ENCODE results near the genes TRPC6 and CASP5.

GRCh38 chr11:96213429-96214352, 129.3 kb downstream of the MAML2 start:
- RRBS = no CpG with 5 or more reads among the region's 6 CpGs

GRCh38 chr11:96223929-96225135, 118.7 kb downstream of the MAML2 start:
- RRBS = no CpG with 5 or more reads among the region's 1 CpG

- RRBS = no CpG with 5 or more reads among the region's 1 CpG
These were observed 113.4 kb downstream of the MAML2 start for GRCh38 chr11:96229591-96230022.

DNA sequence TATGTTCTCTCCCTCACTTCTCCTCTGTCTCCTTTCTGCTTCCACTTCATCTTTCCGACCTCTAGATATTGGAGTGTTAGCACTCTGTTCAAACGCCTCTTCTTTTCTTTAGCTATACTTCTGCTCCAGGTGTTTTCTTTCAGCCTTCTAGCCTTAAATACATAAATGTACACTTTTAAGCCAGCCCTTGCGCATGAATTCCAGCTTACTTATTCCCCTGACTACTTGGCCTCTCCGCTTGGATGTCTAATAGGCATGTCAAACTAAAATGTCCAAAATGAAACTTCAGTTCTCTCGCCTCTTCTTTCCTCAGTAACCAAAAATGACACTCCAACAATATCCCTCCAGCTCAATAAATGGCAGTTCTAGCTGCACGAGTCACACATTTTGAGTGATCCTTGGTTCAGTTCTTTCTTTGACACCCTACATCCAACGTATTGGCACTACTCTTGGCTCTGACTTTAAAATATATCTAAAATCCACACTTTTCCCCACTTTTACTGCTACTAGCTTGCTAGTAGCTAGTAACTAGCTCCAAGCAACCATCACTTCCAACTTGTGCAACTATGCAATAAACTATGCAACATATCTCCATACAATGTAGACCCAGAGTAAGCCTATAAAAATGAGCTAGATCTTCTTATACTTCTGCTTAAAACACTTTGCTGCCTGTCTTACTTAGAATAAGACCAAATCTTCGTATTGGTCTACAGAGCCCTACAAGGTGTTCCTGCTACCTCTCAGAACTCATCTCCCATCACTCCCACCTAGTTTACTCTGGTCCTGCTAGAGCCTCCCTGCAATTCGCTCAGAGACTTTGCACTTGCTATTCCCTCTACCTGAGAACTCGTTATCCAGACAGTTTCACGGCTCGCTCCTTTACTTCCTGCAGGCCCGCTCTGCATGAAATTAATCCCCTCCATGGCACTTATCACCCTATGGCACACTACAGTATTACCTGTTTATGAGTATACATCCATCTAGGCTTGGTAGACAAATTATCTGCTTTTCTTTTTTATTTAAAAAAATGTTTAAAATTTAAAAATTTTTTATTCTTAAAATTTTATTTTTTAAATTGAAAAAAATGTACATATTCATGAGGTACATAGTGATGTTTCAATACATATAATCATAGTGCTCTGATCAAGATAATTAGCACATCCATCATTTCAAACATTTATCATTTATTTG, 93.4 kb downstream of the MAML2 start:
- RRBS = no CpG with 5 or more reads among the region's 13 CpGs

DNA sequence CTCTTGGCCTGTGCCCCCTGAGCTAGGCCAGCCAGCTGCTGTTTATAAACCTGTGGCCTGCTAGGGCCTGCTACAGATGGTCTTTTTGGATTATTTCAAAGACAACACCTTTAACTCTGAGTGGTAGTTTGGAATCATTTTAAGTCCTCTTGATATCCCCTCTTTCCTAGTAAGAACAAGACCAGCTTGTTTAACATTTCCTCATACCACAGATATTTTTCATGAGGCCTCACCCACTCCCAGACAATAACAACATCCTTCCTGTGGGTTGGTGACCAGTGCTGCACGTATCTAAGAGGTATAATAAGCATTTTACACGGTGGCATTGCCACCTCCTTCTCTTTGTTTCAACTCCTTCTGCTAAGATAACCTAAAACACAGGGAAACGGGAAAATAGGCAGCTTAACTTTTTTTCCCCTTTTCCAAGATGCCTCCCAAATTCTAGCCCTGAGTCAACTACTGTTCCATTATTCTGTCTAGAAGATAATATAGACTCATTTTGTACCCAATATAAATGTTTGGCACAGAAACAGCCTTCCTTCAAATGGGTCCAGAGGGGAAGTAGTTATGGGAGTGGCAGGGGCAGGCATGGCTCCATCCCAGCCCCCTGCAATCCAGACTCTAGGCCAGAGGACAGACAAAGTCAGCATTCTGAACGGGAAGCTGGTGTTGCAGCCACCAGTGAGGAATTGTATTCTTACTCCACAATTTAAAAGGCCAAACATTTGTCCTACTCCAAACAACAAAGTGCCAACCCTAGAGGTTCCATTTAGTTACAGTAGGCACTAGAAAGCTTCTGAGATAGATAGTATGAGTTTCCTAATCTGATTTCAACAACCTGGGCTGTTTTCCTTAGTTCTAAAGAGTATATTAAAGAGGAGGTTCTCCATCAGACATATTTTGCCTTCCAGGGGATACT, 28.5 kb downstream of the MAML2 start:
- RRBS = no CpG with 5 or more reads among the region's 4 CpGs

DNA sequence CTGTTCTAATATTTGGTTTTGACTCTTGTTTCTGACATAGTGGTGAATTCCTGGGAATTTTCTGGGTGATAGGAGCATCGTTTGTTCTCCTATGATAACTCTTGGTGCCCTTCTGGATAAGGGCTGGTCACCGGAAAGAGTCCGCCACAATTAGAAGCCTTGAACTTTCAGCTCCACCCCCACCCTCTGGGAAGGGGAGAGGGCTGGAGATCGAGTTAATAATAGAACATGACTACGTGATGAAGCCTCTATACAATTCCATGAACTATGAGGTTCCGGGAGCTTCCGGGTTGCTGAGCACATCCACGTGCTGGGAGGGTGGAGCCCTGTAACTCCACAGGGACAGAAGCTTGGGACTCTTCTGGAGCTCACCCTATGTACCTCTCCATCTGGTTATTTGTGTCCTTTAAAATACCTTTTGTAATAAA, 40.3 kb downstream of the ARHGAP42 start:
- RRBS = no CpG with 5 or more reads among the region's 8 CpGs

DNA sequence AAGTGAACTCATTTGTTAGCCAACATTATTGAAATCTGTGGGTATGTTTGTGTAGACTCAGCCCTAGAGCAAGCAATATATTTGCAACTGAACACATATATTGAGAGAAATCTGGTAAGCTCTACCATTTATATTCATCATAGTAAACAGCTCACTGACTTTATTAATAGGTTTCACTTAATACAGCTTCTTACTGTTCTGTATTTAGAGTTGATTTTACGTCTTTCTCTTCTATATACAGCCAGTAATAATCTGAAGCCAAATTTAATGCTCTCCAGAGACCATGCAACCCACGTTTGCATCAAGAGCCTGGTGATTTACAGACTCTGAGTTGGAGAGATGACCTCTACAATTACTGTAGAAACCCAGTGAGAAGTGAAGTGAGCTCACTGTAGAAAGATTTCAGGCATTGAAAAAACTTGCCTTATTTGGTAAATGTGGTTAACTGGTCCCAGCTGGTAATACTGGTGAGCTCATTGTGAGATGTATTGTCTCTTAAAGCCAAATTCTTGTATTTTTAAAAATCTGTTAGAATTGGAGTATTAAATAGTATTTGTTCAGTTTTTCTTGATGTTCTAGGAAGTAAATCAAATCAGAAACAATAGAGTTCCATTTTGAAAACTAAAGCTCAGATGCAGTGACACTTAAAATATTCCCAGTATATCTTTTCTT, 189.7 kb downstream of the ARHGAP42 start:
- RRBS = no CpG with 5 or more reads among the region's 2 CpGs

DNA sequence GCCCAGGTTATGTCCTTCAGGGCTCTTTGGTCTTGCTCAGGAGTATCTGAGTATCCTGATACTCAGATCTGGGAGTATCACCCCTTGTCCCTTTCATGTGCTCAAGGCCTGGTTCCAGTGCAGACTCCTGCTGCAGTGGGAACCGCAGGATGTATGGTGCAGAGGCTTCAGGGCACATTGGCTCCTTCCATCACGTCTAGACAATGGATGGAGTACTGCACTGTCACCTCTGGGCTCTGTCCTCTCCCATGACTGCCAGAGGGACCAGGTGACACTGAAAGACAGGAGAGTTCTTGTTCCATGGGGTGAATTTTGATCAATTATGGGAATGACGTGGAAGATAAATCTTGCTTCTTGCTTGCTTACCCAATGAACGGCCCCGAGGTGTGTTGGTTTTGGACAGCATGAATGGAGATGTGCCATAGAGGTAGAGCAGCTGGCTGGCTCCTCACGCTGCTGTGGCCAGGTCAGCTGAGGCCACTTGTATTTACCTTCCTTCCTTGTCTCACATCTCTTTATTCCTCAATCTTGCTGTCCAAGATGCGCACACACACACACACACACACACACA, 215.6 kb downstream of the ARHGAP42 start:
- RRBS = no CpG with 5 or more reads among the region's 7 CpGs

- RRBS = no CpG with 5 or more reads among the region's 2 CpGs
These were observed 153.6 kb downstream of the TRPC6 start for GRCh38 chr11:101430082-101430787.

- RRBS = no CpG with 5 or more reads among the region's 16 CpGs
These were observed 16.9 kb downstream of the TRPC6 start for GRCh38 chr11:101566662-101567644.

GRCh38 chr11:101583697-101584376, at the start of gene TRPC6:
Gene TRPC6 (minus strand): TSS chr11:101584007.
- RRBS = under 1% methylated on average over 6 of the region's 26 CpGs

DNA sequence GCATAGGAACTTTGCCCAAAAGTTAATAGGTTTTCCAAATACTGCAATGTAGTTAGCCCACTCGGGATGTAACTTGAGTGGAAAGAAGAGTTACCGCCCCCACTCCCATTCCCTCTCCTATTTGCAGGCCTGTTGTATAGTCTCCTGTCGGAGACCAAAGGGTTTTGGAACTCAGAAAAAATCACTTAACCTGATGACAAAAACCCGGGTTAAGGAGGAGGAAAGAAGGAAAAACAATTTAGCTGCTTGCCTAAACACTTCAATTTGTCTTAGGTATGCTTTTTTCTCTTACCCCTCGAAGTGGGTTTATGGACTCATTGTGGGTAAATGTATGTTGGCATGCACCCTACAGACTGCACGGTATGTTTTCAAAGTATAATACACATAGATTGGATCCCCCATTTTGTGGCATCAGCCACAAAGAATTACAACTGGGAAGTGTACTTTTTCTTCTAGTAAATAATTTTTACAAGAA, 2.3 kb downstream of the YAP1 start:
- RRBS = no CpG with 5 or more reads among the region's 6 CpGs

DNA sequence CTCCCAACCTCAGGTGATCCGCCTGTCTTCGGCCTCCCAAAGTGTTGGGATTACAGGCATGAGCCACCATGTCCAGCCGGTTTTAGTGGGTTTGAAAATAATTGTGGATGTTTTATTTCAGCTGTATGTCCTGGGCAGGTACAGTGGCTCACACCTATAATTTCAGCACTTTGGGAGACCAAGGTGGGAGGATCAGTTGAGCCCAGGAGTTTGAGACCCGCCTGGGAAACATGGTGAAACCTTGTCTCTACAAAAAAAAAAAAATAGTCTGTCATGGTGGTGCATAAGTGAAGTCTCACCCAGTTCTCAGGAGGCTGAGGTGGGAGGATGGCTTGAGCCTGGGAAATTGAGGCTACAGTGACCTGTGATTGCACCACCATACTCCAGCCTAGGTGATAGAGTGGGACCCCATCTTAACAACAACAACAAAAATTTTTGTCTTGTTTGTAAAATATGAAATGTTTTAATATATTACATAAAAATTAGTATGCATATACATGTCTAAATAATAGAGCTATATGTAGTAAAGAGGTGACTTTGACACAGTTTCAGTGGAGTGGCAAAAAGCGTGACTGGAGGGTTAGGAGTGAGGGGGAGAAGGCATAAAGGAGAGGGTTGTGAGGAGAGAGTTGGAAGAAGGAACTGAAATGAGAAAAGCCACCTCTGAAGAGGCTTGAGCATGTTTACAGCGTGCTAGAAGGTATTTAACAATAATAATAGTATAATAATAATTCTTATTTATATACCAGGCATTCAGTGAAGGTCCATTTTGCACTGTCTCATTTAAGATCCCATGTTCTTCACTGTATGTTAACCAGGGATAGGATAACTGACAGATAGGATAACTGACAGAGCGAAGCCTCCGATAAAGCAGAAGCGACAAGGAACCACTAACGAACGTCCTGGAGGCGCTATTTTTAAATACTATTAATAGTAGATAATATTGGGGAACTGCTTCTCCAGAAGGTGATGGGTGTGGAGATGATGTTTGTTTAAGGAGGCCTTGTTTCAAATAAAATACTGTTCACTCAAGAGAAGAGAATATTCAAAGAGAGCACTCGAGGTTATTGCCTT, 55.0 kb downstream of the YAP1 start:
- RRBS = no CpG with 5 or more reads among the region's 13 CpGs

DNA sequence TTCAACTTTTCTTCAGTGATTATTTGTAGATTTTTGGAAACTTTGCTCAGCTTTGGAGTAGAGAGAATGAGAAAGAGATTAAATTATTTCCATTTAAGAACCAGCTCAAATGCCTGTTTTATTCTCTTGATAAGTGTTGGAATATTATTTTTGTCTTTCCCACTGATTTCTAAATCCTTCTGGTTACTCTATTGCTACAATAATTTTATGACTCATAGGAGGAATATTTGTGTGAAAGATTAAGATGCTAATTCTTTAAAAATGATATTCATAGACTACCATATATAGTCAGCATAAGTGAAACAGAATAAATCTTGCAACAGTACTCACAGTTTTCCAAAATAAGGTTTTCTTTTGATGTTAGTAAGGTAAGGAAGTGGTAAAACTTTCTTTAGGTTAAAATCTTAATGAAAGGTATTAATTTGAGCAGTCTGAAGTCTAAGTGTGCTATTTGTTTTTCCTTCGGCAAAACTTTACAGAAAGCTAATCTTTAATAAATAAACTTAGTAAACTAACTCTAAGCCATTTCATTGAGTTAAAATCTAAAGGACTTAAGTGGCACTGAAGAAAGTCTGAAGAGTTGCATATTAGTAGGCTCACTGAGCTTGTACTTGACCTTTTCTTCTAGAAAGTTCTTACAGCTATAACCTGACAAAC, 61.0 kb downstream of the YAP1 start:
- RRBS = no CpG with 5 or more reads among the region's 1 CpG

DNA sequence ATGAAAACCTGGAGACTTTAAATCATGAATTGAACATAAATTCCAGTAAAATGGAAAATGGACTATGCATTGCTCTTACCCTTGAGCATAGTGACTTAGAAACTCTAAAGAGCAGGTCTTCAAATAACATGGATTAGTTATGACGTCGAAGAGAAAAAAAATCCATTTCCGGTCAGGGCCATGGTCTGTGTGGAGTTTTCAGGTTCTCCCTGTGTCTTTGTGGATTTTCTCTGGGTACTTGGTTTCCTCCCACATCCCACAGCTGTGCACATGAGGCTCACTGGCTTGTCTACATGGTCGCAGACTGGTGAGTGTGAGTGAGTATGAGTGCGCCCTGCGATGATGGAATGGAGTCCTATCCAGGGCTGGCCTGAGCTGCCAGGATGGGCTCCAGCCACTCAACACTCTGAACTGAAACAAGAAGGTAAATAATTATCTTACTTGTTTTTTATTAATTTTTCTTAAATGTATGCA, 10.9 kb downstream of the MMP3 start:
- RRBS = no CpG with 5 or more reads among the region's 6 CpGs

DNA sequence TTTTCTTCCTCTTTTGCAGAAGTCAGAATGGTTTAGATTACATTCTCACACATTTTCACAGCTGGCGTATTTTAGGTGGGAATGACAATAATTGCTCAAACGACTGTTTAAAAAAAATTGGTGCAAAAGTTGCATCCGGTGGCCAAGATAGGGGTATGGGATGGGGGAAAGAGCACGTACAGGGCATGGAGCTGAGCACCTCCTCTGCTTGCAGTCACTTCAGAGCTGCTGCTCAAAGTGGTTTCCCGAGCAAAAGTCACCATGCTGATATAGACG, 35.3 kb downstream of the MMP13 start:
- RRBS = no CpG with 5 or more reads among the region's 6 CpGs

- RRBS = no CpG with 5 or more reads among the region's 1 CpG
These were observed 250.0 kb upstream of the PDGFD start for GRCh38 chr11:104413963-104414271.

GRCh38 chr11:104907629-104908518, 60.5 kb downstream of the CASP4 start:
- RRBS = no CpG with 5 or more reads among the region's 8 CpGs

DNA sequence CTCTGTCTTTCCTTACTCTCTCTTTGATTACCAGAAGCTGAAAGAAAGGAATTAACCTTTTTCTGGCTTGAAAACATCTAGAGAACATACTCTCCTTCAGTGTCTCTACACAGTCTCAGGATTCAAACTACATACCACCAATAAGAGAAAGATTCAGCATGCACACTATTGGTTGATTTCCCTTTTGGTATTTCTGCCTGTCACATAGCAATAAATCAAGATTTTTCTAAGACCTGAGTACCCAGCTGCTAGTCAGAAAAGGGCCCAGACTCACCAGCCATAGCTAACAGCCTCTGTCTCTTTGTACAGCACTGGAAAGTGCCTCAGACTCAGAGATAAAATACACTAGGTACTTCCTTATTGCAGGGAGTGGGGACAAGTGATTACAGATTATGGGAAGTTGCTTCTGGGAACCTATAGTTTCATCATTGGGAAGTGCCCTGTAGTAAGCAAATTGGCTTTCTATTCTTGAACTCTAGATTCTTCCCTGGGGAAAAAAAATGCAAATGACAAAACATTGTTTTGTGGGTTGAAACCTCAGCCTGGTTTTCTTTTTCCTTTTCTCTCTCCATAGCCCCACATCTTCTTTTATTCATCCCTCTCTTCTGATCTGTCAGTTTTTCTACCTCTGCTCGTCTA, at the start of gene CASP5:
CASP5 (minus strand) TSS at position 313 of the 639 bp plus-strand sequence.
- RRBS = no CpG with 5 or more reads among the region's 1 CpG

All from aortic smooth muscle cell (primary cell).